ENCODE measurements around the gene TBCD.

DNA sequence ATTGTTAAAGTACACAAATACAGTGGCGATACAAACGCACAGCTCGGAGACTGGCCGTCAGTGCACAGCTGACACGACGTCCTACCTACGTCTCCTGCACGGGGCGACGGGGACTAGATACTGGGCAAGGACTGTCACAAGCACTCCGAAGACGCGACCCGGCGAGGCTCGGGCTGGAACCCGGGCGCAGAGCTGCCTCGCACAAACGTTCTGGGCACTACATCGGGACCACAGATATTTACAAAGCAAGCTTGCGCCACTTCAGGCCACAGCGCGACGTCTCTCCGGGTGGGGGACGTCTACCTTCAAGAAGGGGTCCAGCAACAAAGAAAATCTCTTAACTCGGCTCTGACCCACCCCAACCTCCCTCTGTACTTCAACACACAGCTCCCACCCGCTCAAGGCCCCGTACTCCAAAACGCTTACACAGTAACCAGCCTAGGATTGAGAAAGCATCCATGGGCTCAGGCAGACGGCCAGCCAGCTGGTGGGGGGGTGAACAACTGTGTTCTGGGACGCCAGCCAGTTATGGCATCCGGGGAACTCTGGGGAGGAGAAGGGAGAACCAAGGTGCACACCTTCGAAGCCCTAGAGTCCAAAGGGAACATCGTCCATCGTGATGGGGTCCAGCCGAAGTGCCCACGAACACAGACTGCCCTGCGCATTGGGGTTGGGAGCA lies 14.0 kb downstream of the SLC16A3 start:
- RRBS = no CpG with 5 or more reads among the region's 40 CpGs

- RRBS = 64% methylated on average over 2 of the region's 25 CpGs
These were observed 14.7 kb downstream of the SLC16A3 start for GRCh38 chr17:82243382-82244057.

GRCh38 chr17:82269451-82270086 lies 3.9 kb downstream of the CSNK1D start:
- RRBS = no CpG with 5 or more reads among the region's 10 CpGs

DNA sequence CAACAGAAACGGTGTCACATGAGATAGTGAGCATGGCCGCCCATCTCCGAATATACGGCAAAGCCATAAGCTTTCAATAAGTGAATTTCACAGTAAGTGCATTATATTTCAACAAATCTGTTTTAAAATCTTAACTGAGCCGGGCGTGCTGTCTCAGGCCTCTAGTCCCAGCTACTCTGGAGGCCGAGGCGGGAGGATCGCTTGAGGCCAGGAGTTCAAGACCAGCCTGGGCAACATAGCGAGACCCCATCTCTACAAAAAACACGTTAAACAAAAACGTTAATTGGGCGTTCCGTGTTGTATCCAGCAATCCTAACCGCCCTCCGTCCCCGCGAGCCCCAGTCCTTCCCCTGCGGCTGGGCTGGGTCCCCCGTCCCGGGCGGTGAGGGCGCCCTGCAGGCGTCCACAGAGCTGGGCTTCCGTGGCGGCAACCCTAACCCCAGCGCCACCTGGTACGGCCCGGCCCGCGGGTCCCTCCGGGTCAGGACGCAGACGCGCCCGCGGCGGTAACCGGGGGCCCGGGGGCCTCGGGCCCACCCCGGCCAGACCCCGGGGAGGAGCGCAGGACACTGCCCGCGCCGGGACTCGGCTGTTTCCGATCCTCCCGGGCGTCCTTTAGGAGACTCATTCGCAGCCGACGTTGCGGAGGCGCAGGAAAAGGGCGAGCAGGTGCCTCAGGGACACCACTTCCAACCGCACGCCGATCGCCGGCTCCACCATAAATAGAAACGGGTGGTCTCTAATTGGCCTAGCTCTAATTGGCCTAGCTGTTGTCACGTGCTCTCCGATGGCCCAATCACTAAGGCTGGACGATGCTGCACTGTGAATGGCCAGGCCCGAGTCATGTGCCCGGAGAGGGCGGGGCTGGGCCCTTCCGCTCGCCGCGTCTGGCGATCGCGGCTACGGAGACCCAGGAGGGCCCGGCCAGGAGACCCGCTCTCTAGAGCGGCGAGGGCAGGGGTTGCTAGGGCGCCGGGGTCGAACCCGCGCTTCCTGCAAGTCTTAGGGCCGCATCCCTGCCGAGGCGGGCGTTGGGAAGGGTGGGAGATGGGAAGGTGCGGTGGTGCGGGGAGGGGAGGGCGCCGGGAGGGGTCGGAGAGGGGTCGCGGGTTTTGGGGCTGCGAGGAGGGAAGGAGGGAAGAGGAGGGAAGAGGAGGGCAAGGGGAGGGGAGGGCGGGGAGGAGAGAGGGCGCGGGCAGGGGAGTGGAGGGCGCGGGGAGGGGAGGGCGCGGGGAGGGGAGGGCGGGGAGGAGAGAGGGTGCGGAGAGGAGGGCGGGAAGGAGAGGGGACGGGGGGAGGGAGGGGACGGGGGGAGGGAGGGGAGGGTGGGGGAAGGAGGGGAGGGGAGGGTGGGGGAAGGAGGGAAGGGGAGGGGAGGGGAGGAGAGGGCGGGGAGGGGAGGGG lies 19.1 kb upstream of the CSNK1D start:
- RRBS = 3% methylated on average over 28 of the region's 111 CpGs

DNA sequence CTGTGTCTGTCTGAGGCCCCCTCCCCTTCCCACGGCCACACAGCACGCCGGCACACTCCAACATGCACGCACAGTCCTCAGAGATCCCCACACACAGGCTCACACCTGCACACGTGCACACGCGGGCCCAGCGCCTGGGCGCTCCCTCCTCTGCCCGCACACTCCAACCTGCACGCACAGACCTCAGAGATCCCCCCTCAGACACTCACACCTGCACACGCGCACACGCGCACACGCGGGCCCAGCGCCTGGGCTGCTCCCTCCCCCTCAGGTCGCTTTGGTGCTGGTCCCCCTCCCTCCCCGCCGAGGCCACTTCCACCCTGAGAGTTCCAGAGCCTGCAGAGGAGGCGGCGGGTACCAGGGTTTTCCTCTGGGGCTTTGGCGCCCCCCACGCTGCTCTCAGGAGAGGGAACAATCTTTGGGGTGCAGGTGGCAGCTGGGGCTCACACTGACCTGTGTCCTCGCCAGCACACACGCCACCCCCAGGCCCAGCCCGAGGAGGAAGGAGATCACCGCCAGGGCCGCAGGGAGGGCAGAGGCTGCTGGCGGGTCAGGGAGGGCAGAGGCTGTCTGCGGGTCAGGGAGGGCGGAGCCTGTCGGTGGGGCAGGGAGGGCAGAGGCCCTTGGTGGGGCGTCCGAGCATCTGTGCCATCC lies 1.5 kb downstream of the CD7 start:
- RRBS = no CpG with 5 or more reads among the region's 36 CpGs

DNA sequence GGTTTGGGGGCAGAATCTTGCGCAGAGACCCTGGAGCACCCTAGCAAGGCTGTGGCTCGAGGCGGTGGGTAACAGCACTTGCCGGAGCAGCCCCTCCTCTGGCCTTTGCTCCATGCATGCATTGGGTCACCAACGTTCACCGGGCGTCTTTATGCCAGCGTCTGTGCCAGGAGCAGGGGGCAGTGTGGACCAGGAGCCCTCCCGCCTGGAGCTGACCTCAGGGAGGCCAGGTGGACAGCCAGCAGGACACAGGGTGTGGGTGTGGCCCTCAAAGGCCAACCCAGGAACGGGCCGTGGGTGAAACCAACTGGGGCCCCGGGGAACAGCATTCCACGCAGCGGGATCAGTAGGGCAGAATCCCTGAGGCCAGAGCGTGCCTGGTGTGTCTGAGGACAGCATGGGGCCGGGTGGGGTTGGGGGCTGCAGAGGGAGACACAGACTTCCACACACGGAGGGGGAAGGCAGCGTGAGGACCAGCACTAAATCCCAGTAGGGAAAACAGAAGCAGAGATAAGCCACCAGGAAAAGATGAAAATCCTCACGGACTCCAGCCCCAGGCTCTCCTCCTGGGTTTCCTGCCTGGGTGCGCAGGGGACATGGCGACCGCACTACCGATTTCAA lies 2.8 kb upstream of the CD7 start:
- RRBS = 67% methylated on average over 8 of the region's 23 CpGs

DNA sequence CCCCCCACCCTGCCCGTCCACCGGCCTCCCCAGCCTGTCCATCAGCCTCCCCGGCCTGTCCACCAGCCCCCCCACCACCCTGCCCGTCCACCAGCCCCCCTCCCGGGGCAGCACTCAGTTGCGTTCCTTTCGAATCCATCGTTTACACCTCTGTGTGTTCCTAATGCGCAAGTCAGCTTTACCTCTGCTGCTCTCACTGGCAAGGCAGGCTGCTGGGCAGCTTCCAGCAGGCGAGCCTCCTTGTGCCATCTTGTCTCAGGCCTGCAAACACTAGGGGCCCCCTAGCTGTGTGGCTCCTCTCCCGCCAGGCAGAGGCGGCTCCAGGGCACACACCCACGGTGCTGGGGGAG lies 5.6 kb downstream of the SECTM1 start:
- RRBS = 62% methylated on average over 3 of the region's 13 CpGs

GRCh38 chr17:82328298-82329329 lies 5.0 kb downstream of the SECTM1 start:
- RRBS = 90% methylated on average over 6 of the region's 33 CpGs

GRCh38 chr17:82331336-82331866 lies 2.2 kb downstream of the SECTM1 start:
- RRBS = no CpG with 5 or more reads among the region's 23 CpGs

DNA sequence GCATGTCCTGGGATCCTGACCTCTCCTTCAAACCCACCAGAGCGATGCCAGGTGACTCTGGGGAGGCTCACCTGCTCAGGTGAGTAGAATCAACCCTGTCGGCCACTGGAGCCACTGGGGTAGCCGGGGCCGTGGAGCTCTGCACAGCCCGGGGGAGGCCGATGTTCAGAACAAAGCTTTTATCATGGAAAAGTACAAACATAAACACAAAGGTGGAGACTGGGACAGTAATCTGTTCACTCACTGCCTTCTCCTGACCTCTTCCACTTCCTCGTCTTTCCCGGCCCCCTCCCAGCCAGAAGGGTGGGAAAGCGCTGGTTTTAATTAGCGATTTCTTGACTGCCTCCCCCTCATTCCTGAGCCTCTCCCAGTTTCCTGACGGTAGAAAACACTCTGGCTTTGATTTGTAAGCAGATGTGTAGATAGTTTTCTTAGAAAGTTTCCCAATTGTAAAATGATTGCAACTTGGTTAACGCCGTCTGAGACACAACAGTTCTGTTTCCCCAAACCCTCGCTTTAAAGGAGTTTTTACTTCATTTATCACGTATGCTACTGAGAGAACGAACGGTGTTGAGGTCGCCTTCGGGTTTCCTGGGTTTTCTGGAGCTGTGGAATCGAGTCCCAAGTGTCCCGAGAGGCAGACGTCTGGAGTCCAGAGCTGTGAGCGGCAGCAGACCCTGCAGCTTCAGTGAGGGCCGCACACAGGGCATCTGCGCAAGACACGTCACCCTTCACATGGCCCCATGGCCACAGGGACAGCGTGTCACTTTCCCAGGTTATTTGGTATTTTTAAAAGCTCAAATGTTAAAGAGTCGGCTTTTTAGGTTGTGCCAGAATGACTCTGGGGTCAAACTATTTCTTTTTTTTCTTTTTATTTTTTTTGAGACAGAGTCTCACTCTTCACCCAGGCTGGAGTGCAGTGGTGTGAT lies 9.5 kb upstream of the TEX19 start:
- RRBS = no CpG with 5 or more reads among the region's 28 CpGs

GRCh38 chr17:82351073-82351643 lies 7.9 kb upstream of the TEX19 start:
- RRBS = no CpG with 5 or more reads among the region's 20 CpGs

GRCh38 chr17:82390079-82390971 lies 18.8 kb downstream of the UTS2R start:
- RRBS = no CpG with 5 or more reads among the region's 37 CpGs

DNA sequence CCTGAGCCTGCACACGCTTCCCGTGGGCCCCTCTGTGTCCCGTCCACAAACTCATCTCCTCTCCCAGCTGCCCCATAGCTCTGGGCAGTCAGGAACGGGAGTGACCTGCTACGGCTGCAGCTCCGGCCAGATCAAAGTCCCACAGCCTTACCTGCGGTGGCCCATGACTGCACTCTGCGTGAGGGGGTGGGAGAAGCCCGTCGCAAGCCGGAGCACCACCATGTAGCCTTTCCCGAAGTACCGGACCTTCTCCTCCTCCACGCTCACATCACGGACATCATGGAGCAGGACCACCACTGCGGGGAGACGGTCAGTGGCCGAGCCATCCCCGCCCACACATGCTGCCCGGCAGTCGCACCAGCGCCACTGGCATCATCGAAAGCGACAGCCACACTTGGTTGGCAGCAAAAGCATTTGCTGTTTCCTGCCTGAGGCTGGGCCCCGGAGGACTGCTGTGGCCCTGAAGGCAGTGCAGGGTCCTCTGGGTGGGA lies 6.2 kb downstream of the CYBC1 start:
- RRBS = 94% methylated on average over 11 of the region's 25 CpGs

DNA sequence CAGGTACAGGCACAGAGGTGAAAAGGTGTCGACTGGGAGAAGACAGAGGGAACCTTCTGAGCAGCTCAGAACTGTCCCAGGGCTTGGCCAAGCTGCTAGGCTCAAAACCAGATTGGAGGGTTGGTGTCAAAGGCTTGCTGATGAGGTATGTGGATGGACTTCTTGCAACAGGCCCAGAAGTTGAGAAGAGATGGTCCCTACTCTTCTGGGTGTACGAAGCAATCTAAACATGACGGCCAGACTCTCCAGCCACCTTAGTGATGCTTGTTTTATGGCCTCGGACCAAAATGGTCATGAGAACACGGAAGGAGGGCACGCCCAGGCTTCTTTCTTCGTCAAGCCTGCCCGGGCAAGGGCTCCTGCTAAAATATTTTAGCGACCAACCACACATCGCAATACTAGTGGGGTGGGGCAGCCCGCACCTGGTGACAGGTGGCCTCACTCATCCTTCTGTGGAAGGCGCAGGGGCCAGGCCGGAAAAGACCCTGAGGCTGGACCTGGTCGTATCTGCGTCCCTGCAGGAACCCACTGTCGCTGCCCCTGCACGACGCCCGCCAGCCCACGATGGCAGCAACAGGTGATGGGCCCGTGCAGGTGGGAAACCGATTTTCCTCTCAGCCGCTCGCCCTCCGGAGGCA lies 23.1 kb upstream of the FOXK2 start:
- RRBS = no CpG with 5 or more reads among the region's 25 CpGs

DNA sequence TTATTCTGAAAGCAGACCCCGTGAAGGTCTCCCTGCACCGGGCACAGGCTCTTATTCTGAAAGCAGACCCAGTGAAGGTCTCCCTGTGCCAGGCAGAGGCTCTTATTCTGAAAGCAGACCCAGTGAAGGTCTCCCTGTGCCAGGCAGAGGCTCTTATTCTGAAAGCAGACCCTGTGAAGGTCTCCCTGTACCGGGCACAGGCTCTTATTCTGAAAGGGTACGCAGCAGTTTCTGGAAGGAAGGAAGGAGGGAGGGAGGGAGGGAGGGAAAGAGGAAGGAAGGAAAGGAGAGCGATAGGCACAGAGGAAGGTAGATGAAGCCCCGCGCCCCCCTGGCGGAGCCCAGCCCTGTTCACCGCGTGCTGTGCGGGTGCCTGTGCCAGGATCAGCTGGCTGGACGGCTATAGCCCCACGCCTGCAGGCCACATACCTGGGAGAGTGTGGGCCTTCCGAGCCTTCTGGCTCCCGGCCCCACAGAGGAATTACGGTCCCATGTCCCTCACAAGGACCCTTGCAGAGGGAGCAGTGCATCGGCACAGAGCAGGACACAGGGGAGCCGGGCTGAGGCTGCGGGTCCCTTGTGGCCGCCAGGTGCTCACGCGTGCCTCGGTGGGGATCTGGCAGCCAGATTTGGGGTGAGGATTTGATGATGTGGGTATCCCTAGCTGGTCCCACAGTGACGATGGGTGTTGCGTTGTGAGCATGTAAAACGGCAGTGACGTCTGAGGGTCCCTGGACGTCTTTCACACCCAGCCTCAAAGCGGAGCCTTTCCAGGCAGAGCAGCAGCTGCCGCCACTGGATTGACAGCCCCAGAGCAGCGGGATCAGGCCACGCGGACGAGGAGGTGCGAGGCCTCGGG lies 54.9 kb downstream of the WDR45B start:
- RRBS = 3% methylated on average over 4 of the region's 36 CpGs

GRCh38 chr17:82639316-82640027 lies 8.8 kb downstream of the WDR45B start:
- RRBS = no CpG with 5 or more reads among the region's 19 CpGs

- RRBS = no CpG with 5 or more reads among the region's 12 CpGs
These were observed 11.1 kb downstream of the RAB40B start for GRCh38 chr17:82687296-82687976.

- RRBS = 2% methylated on average over 56 of the region's 135 CpGs
These were observed at the start of gene TBCD for GRCh38 chr17:82751301-82752278. Gene TBCD, plus strand, starts transcription at chr17:82752065.

GRCh38 chr17:82789326-82789676 lies 37.4 kb downstream of the TBCD start:
- RRBS = no CpG with 5 or more reads among the region's 13 CpGs

GRCh38 chr17:82793773-82794580 lies 42.1 kb downstream of the TBCD start:
- RRBS = no CpG with 5 or more reads among the region's 23 CpGs

Measured in AG09319 (cell line).